Heart (tissue), 3 donors: Measurements from ENCODE around the gene SKA1.

DNA sequence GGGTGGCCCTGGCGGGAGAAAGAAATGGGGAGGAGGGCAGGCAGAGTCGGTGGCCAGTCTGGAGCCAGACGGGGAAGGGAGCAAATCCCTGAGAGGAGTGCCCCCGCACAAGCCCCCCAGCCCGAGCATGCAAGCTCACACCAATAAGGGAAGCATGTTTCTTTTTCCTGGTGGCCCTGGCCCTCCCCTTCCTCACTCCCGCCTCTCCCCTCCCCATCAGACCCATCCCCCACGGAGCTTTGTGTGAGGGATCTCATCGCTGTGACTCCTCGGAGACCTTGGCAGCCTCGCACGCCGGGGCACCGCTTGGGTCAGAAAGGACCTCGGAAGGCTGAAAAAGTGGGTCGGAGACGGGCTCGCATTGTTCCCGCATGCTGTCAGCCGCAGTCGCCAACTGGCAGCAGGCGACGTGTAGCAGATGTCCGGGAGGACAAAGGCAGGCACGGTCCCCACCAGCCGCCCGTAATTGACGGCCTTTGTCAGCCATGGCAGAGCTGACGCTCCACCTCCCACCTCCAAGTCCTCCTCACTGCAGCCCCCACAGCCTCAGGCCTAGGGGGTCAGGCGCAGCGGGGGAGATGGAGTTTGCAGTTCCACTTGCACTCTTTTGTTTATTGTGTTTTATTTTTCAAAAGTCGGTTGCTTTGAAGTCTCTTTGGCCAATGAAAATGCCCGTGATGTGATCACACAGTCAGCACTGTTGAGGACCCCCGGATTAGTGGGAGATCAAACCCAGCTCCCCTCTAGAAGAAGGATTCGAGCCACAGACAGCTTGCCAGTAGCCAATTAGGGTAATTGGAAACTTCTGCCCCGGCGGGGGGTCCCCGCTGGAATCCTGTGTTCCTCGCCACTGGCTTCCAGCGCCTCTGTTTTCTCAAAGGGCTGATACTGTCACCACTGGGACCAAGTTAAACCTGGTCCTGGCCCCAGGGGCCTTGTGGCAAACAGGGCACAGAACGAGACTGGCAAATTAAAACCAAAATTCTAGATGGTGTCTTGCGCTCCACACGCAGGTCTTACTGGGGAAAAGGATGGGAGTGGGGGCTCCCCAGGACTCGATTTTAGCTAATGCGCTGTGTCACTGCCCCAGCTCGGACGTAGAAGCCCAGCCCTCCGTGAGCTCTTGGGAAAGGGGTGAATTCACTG, 90.8 kb downstream of the SMAD7 start:
- RAMPAGE, long total RNA, 2 experiments: no peak in any of the 2 experiments

DNA sequence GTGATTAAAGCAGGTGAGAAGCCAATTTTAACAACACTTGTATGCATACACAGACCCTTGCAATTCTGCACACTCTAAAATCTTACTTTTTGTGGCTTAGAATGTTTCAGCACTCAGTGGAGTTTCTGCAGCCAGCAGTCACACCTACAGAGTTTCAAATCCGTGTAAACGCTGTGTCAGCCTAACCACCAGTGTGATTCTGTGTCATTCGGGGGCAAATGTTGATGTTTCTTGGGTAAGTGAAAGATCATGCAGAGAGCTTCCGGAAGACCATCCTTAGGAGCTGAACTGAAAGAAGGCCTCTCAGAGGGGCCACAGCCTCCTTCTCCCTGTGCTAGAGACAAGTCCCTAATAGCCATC, 82.4 kb downstream of the SMAD7 start:
- RAMPAGE, long total RNA, 2 experiments: no peak in any of the 2 experiments

DNA sequence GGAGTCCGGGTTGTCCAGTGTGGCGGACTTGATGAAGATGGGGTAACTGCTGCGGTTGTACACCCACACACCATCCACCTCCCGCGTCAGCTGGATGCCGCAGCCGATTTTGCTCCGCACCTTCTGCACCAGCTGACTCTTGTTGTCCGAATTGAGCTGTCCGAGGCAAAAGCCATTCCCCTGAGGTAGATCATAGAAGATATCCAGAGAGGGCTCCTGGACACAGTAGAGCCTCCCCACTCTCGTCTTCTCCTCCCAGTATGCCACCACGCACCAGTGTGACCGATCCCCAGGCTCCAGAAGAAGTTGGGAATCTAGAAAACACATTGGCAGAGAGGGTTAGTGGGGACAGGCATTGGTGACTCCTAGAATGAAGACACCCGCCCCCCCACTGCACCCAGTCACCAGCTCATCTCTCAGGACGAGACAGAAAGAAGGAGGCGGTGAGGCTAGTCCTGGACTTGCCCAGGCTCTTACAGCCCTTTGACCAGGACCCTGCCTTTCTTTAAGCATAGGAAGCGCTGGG, 29.1 kb downstream of the SMAD7 start:
- RAMPAGE, long total RNA, 2 experiments: no peak in any of the 2 experiments

DNA sequence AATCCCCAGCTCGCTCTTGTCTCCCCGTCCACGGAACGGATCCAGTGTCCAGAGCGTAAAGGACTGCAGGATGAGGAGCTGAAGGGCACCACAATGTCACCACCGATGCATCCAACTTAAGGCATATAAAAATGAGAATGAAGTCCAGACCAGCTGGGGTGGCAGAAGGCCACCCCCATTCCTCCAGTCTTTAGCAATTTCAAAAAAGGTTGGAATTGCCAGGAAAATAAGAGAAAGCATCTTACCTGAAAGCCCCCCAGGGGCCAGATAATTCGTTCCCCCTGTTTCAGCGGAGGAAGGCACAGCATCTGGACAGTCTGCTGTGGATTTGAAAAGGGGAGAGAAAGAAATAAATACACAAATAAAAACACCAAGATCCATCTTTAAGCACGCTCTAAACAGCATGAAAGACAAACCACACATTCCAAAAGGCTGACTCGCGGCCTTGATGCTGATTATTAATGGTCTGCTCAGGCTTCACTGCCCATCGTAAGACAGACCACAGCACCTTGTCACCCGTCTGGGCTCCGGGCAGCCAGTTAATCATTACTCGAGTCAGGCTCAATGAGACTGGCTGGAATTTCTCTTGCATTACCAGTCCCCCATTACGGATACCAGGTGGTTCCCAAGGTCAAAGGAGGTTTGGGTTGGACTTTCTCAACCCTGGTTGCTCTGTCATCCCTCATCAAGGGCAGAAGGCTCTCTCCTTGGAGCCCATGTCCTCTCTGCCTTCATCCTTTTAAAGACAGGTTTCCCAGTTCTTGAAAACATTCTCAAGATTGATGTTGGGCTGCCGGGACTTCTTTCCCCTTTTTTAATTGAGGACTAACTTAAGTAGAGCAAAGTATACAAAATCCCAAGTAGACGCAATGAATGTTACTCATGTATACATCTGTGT, 8.3 kb downstream of the SMAD7 start:
- RAMPAGE, long total RNA, 2 experiments: no peak in any of the 2 experiments

DNA sequence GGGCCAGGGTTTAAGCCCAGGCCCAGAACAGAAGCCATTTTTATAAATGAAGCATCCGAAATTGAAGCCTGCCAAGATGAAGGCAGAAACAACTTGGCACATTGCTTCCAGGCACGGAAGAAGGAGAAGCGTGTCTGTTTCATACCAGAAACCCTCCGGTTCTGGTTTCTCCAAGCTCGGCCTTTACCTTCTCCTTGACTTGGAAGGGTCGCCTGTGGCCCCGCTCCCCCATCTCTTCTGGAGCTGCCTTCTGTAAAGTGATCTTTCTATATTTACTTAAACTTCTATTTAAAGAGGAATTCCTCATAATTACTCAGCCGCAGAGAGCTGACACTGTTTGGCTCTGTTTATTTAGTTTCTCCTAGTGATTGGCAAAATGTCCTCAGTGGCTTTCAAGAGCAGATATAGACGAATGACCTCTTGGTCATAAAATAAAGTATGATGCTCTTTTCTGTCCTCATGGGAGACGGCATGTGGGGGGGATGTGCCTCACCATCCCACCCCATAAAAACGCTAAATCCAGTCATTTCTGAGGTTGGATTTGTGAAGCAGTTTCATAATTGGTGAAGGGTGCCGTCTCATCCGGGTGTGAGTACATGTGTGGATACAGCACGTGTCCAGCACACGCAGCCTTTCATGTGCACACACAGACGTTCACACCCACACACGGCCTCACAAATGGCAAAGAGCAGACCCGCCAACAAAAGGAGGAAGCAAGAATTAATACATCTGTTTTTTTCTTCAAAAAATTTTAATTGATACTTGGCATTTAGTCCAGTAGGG, 43.3 kb upstream of the SMAD7 start:
- RAMPAGE, long total RNA, 2 experiments: no peak in any of the 2 experiments

GRCh38 chr18:49031458-49032194, 80.9 kb upstream of the SMAD7 start:
- RAMPAGE, long total RNA, 2 experiments: no peak in any of the 2 experiments

DNA sequence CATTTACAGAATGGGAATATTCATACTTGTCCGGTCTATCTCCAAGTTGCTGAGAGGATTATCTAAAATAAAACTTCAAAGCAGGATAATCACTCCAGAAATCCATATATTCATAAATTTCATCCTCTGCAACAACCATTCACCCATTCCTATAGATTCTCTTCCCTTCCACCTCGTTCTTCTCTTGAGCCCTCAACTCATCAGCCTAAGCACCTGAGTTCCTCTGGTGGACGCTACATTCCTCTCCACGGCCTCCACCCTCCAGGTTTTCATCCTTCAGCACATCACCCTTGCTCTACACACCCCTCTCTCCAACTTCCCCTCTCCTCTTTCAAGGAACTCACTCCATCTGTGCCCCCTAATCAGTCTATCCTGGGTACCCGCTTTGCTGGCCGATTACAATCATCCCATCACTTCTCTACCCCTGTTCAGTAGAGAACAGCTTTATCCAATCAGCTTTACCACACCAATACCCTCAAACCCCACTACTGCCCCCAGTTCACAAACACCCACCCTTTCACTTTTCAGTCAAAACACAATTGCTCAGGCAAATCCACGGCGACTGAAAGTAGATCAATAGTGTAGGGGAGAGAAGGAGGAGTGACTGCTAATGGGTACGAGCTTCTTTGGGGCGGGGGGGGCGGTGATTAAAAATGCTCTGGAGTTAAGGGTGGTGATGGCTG, 1.0 kb downstream of the DYM start:
- RAMPAGE, long total RNA, 2 experiments: no peak in any of the 2 experiments

DNA sequence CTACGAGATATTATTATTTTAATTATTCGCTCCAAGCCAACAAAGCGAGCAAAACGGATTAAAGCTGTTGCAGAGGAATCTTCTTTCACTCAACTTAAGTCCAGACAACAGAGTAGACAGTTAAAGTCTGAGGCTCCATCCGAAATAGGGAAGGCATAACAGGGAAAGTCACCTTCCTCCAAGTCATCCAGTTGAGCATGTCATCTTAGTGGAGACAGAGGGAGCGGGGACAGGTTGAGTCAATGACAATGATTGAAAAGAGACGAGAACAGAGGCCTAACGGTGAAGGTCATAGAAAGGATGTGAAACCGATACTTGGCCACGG, 492 bp downstream of the C18orf32 start:
- RAMPAGE, long total RNA, 2 experiments: no peak in any of the 2 experiments

DNA sequence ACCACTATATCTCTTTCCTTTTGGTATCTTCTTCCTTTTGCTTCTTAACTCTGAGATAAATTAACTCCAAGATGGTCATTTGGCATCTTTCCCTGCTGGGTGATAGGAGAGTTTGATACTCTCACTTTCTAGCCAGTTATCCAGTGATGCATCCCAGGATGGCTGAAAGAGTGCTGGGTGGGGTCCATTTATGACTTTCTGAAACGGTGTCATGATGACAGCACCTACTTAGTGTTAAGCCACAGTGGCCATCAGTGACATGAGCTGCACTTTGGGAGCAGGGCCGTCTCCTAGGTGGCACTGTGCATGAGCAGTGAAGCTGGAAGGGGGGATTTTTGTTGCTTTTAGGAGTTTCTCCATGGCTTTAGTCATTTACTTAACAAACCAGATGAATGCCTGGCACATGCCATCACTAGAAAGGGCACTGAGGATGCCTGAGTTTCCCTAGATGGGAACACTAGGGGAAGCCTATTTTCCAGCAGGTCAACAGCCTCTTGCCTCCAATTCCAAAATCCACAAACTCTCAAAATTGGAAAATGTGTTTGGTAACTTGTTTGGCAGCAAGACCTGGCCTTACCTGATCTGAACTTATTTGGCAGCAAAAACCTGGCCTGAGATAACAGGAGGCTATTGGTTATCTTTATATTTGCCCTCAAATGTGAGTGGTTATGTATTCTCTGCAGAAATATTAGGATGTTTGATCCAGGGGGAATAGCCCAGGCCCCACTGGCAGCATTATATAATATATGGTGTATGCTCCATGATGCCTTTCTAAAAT, 2.5 kb downstream of the LIPG start:
- RAMPAGE, long total RNA, 2 experiments: no peak in any of the 2 experiments

DNA sequence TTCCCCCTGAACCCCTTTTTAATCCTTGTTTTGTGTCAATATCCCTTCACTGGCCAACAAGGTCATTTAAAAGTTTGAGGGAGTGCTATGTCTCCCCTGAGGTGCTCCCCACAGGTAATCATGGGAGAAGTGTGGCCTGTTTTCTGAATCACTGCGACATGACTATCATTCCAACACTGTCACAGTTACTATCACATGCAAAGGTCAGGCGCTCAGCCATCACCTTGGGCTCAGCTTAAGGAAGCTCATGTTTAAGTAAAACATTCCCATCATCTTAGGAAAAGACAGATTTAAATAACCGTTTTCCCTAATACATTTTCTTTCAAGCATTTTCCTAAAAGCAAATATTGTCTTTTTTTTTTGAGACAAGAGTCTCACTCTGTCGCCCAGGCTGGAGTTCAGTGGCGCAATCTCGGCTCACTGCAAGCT, 21.0 kb upstream of the ACAA2 start:
- RAMPAGE, long total RNA, 2 experiments: no peak in any of the 2 experiments

- RAMPAGE, long total RNA, 2 experiments: no peak in any of the 2 experiments
Observed at GRCh38 chr18:49837454-49837852, 24.1 kb upstream of the ACAA2 start.

GRCh38 chr18:49953055-49953451, 139.7 kb upstream of the ACAA2 start:
- RAMPAGE, long total RNA, 2 experiments: no peak in any of the 2 experiments

DNA sequence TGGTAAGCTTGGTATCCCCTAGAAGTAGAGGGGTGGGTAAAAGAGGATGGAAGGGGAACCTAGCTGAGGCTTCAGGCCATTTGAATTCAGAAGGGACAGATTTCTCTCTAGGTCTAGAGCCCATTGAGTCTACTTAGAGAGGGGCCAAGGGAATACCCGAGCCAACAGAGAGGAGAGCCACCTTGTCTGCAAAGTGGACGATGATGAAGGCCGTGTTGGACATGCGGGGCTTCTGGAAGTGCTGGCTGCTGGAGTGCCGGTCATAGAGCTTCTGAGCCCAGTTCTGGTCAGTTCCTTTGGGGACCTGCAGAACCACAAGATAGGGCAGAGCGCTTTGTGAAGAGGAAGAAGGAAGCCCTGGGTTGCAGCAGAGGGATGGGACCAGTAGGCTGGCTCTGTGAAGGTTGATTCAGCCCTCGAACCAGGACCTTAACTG, 140.8 kb upstream of the ACAA2 start:
- RAMPAGE, long total RNA, 2 experiments: no peak in any of the 2 experiments

DNA sequence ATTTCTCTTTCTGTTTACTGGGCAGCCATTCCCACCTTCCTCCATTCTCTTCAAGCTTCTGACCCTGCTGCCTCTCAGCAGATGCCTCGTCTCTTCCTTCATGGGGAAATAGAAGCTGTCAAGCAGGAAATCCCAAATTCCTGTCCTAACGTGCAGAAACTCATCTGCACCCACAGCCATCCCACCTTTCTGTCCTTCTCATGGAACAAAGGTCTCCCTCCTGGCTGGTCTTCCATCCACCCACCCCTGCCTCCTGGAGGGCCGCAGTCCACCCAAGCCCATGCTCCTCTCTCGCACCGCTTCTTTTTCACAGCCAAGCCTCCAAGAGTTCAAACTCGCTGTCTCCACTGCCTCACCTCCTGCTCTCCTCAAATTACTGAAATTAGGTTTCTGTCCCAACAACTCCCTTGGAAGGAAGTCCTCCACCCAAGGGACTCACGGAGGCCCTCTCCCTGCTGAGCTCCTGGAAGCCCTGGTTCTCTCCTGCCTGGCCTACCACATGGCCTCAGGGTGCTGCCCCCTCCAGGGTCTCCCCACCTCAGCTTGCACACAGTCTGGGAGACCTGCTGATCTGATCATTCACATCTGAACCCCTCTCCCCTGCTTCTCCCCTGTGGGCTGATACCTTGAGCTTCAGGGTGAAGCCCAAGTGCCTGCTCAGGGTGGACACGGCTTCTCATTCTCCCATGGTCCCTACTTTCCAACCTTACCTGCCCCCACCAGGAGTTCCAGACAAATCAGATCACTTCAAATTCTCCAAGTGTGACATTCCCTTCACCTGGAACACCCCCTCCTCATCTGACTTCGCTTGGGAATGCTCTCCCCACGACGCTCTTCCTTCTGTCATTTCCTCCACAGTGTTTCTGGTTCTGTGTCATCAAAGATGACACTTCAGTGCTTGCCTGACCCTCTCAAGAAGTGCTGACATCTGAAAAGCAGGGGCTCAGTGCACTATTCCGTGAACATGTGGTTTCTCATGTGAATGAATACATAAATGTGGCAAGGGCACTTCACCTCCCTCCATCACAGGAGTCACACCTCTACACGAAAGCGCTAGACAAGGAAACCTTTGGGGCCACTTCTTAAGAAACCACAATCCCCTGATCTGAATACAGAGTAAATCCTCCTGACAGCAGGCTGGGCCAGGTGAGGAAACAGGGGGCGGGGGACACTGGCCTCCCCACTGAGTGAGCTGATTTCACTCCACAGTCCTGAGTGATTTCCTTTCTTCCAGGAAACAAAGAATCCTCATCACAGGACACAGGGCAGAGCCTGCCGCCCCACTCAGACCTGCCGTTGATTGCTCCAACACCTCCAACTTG, 145.5 kb upstream of the ACAA2 start:
- RAMPAGE, long total RNA, 2 experiments: no peak in any of the 2 experiments

- RAMPAGE, long total RNA, 2 experiments: no peak in any of the 2 experiments
Observed at GRCh38 chr18:49966970-49967663, 153.8 kb upstream of the ACAA2 start.

GRCh38 chr18:50096728-50097211, 98.2 kb downstream of the MYO5B start:
- RAMPAGE, long total RNA, 2 experiments: no peak in any of the 2 experiments

GRCh38 chr18:50146870-50147269, 48.1 kb downstream of the MYO5B start:
- RAMPAGE, long total RNA, 2 experiments: no peak in any of the 2 experiments

- RAMPAGE, long total RNA, 2 experiments: no peak in any of the 2 experiments
Observed at GRCh38 chr18:50192758-50194047, 1.7 kb downstream of the MYO5B start.

DNA sequence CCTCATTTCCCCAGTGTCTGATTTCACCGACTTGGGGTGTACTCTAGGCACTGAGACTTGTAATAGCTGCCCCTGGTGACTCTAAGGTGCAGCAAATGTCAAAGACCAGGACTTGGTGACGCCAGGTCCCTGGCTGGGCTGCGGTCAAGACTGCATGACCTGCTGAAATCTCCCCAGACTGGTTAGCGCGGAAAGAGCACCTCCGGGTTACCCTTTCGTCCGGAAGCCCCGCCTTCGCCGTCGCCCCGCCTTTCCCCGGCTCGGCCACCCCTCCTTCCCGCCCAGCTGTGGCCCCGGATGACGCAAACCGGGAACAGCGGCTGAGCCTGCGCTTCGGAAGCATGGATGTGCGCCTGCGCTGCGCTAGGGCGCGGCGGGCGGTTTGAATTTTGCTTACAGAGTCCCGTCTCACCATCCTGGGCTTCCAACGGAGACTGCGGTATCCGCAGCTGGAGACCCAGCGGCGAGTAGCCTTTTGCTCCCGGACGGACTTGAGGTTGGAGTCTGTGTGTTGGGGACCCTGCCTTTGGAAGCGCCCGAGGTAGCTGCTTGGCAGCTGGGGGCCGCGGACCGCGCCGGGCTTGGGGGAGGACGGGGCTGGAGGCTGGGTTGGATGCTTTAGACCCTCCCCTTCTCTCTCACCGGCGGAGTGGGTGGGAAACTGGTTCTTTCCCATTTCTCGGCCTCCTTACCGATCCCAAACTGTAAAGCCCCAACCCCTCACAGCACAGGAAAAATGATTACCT, at the start of gene SKA1:
Gene SKA1, plus strand, starts transcription at position 348 of the 746 bp plus-strand sequence.
- RAMPAGE, long total RNA, 2 experiments: start-site peak on the plus strand in 1 of 2 experiments, centred at position 389 of the sequence, 40 to 147 reads per replicate

GRCh38 chr18:50716734-50717537, 102.9 kb downstream of the MRO start:
- RAMPAGE, long total RNA, 2 experiments: no peak in any of the 2 experiments